Vermiform appendix (tissue), 1 donor: ENCODE results near the genes SLC35B3 and GCM2.

- PRO-cap: no peak
Observed at GRCh38 chr6:7127611-7128055, 19.9 kb downstream of the RREB1 start.

GRCh38 chr6:7154281-7154907 lies 46.6 kb downstream of the RREB1 start:
- PRO-cap: unidirectional peak, plus-strand start at chr6:7154713

GRCh38 chr6:7165617-7166048 lies 57.9 kb downstream of the RREB1 start:
- PRO-cap: no peak

DNA sequence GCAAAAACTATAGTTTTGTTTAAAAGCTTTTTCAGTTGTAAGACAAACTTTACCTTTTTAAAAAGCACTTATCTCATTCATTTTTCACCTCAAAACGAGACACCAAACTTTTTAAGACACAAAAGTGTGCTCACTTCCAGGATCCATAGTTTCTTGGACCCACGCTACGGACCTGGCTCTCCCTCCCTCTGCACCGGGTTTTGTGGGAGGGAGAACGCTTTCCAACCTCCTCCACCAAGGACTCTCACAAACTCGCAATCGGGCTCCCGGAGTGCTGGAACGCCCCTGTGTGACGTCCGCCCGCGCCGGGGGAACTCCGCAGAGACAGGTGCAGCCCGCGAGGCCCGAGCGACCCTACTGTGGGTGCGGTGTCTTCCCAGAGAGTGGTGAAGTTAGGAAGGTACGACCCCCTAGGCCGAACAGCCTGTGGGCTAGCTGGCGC lies 372 bp downstream of the CAGE1 start:
- PRO-cap: bidirectional peak, plus-strand start at position 321 of the sequence, minus-strand start at position 254 of the sequence

- PRO-cap: no peak
Observed at GRCh38 chr6:7540359-7540877, 1.1 kb upstream of the DSP start.

GRCh38 chr6:7892443-7893580 lies 17.8 kb downstream of the TXNDC5 start:
- PRO-cap: no peak

GRCh38 chr6:7906881-7907562 lies 3.6 kb downstream of the TXNDC5 start:
- PRO-cap: no peak

DNA sequence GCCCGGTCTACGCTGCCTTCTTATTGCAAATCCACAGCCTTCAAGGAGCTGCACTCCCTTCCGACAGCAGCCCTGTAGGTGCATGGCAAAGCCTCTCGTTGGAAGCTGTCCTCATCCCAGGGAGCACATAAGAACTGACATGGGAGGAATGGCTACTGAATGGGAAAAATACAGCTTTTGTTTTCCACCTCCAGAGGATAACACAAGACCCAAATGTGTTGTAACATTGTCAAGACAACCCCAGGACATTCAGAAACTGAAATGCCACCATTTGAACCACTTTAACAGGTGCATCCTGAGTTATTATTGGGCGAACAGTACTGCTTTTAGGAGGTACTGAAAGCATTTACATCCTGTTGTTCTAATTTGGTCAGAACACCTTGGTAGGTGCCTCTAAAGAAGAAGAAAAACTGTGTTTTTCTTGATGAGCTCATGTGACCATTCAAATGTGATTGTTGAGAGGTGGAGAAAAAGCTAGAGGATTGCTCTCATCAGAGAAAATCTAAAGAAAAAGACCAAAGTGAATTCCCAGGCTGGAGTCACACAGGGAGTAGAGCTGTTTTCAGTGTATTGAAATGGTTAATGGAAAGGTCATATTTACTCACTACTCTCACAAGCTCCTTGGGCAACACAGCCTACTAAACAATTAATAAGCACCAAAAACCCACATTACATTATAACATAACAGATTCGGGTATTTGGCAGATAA lies 6.4 kb upstream of the TXNDC5 start:
- PRO-cap: no peak

DNA sequence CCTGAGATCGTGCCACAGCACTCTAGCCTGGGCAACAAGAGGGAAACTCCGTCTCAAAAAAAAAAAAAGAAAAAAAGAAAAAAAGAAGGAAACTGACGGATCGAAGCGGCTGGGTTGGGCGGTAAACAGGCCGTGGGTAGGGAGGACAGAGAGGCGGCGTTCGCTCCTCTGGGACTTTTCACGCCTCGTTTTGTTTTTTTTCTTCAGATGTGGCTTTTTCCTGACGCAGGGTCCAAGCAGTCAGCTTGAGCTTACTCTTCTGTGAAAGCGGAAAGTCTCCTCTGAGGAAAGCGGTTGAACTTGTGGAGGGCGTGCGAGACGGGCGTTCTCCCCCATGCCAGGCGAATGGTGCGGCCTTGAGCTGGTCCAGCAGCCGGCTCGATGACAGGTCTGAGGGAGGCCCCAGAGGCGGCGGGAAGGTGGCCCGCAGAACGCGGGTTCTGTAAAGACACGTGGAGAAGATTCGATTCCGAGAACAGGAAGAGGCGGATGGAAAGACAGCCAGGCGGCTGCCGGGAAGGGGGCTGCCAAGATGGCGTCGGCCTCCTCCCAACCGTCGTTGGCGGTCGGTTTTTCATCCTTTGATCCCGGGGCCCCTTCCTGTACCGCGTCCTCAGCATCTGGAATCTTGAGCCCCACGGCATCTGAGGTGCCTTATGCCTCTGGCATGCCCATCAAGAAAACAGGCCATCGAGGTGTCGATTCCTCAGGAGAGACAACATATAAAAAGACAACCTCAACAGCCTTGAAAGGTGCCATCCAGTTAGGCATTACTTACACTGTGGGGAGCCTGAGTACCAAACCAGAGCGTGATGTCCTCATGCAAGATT lies 75.6 kb upstream of the TXNDC5 start:
- PRO-cap: no peak

- PRO-cap: no peak
Observed at GRCh38 chr6:8107981-8108696, 5.8 kb upstream of the EEF1E1 start.

DNA sequence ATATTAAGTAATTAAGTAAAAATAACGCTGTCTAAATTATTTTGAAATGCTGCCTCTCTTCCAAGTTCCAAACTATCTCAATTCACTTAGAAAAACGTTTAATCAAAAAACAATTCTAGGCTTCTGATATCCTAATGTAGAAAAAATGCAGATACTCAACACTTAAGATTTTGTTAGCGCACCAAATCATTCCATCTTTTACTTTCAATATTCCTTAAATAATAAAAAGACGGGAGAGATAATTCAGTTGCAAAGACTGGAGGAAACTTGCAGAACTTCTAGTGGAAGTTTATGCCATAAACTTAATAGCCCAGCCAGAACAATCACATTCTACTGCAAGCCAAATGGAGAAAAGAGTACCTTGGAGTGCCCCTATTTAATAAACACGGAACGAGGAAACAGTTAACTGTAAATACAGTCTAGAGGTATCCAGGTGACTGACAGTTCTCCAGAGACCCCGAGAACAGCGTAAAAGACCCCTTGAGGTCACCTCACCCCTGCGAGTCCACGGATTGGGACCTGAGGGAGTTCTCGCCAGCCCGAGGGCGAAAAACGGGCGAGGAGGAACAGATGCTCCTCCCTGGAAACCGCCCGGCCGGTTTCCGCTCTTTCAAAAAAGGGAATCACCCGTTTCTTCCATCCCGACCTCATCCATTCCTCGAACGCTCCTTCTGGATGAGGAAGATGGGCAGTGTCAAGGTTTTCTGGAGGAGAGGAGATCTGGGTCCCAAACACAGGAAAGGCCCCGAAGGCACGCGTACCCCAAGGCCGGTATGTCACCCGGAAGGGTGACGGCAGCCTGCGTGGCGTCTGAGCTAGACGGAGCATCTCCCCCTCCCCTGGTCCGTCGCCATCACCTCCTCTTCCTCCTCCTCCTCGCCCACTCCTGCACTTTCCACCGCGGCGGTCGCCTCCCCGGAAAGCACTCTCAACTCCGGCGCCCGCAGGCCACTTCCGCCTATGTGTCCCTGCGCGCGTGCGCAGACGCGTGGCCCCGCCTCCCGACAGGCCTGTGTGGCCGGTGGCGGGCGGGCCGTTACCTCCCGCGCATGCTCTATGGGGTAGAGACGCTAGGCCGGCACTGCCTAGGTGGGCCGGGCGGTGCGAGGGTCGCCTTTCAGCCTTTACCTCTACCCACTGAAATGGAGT lies at the start of gene SLC35B3:
TSS of gene SLC35B3 (minus strand) at position 964 of the 1,149 bp plus-strand sequence.
- PRO-cap: bidirectional peak, plus-strand start at position 548 of the sequence, minus-strand start at position 547 of the sequence; bidirectional peak, plus-strand start at position 1,064 of the sequence, minus-strand start at position 953 of the sequence

DNA sequence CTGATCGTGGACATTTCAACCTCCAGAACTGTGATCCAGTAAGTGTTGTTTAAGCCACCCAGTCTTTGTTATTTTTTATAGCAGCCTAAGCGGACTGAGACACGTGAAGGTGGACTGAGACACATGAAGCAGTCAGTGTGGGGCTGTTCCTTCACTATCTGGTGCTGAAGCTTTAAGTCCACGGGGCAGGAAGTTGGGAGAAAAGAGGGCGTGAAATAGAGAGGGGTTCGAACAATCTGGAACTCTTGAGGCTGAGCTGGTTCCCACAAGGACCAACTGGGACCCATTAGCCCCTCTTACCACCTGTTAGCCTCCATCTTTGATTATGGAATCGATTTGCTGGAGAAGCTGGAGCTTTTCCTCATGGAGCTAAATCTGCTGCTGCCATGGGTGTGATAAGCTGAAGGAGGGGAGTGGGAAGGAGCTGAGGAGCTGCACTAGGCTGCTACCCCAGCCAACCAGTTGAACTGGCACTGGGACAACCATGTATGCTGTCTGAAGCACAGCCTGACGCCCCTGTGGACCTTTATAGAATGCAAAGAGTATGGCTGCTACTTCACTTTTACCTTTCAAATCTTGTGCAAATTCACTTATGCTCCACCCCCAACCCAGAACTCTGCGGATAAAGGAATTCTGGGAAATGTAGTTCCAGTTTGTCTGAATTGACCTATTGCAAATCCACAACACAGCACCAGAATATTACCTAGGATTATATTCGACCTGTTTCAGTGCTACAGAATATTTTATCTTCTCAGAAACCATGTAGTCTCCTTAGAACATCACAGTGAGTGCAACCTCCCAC lies 217.2 kb upstream of the SLC35B3 start:
- PRO-cap: no peak

DNA sequence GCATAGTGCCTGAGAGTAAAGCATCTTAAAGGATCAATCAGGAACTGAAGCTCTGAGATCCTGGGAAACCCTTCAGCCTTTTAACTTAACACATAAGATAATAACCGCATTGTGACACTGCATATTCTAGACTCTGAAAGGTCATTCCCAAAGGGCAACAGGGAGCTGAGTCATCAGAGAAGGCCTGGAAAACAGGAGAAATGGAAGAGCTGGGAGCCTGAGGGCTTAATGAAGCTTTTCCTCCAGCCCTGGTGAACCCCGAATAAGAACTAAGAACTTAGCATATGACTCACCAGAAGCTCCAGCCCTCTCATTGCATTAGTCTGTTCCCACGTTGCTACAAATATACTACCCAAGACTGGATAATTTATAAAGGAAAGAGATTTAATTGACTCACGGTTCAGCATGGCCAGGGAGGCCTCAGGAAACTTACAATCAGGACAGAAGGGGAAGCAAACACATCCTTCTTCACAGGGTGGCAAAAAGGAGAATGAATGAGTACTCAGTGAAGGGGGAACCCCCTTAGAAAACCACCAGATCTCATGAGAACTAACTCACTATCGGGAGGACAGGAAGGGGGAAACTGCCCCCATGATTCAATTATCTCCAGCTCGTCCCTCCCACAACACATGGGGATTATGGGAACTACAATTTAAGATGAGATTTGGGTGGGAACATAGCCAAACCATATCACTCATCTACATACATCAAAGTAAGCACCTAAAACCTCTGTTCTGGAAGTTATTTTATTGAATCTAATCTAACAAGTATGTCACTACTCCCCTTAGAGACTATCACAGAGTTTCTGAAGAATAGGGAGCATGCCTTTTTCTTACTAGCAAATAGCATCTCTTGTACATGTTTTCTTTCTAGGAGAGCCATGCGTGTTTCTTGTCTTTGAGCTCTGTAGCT lies 648.4 kb downstream of the TFAP2A start:
- PRO-cap: no peak

DNA sequence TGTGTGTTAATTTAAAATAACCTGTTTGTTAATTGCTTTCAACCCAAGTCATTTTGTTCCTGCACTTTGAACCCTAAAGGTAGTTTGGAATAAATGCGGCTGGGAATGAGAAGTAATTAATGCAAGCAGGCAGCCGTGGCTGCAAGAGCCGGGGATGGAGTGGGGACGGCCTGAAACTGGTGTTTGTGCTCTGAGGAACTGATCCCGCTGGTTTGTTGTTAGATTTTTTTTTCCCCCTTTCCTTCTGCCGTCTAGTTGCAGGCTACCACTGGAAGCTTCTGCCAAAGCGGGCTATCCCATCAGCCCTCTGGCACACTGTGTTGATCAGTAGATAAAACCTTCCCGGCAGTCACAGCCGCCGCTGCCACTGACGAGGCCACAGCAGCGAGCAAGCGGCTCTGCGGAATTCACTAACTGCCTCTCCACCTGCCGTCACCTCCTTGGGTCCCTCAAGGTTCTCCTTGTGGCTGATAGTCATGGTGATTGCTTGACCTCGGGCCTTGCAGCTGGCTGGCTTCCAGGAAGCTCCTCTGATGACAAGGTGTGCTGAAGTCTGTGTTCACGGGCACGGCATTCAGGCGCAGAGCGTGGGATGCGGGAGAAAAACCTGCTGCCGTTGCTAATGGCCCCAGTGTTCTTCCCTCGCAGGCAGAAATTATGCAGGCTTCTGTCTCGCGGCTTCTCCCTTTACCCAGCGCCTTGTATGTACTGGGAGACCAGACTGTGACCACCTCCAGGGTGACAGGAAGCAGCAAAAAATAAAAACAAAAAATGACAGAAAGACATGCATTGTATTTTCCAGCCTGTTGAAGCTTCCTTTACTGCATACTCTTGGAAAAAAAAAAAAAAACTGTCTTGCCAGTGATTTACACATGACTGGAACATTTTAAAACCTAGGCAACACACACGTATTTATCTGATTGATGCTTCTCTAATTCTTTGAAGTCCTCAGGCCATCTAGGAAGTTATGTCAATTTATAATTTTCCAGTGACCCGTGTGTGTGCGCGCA lies 315.7 kb downstream of the TFAP2A start:
- PRO-cap: no peak

DNA sequence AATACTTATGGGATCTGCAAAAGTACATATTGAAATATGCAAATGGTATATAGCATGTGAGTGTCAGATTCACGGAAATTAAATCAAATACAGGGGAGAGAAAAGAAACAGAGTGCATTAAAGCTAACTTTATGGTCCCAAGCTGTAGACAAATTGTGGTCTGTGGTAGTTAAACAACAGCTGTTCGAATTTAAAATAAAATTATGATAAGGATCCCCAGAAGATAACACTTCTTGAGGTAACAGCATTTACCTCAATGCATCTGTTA lies 273.7 kb downstream of the TFAP2A start:
- PRO-cap: no peak

- PRO-cap: no peak
Observed at GRCh38 chr6:10141784-10142009, 273.2 kb downstream of the TFAP2A start.

GRCh38 chr6:10556619-10557178 lies 35.5 kb downstream of the GCNT2 start:
- PRO-cap: no peak

- PRO-cap: no peak
Observed at GRCh38 chr6:10576178-10576826, 55.2 kb downstream of the GCNT2 start.

GRCh38 chr6:10787884-10788264 lies 40.3 kb downstream of the TMEM14B start:
- PRO-cap: no peak

GRCh38 chr6:10881866-10882194 lies at the start of gene GCM2:
Gene GCM2 (minus strand): TSS chr6:10882041.
- PRO-cap: no peak